SK-N-MC (cell line): ENCODE measurements around a stretch of chr1.

GRCh38 chr1:192476917-192477454 lies 98.6 kb upstream of the RGS1 start:
- RRBS = no CpG with 5 or more reads among the region's 9 CpGs

GRCh38 chr1:192579090-192579735 lies 3.6 kb downstream of the RGS1 start:
- RRBS = no CpG with 5 or more reads among the region's 6 CpGs

DNA sequence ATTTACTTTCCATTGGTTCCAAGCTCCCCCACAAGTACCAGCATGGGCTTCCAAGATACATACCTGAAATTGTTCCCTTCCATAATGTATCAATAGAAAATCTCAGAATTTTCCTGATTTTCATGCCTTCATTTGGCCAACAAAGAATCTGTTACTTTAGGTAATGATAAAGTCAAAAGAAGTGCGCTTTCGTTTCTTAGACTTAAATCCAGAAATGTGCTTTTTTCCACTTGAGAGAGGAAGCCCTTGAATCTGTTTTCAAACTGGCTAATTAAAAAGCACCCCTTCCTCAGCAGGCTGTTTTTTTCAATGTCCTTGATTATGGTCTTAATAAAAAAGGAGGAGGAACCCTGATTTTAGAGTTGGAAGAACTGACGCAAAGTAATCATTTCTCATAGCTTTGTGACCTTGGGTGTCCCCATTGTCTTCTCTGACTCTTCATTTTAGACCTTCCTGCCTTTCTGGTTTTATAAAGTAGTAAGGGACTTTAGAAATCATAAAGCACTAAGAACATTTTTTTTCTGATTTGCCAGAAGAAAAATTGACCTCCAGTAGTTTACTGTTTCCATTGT lies 3.9 kb downstream of the RGS2 start:
- RRBS = no CpG with 5 or more reads among the region's 3 CpGs

DNA sequence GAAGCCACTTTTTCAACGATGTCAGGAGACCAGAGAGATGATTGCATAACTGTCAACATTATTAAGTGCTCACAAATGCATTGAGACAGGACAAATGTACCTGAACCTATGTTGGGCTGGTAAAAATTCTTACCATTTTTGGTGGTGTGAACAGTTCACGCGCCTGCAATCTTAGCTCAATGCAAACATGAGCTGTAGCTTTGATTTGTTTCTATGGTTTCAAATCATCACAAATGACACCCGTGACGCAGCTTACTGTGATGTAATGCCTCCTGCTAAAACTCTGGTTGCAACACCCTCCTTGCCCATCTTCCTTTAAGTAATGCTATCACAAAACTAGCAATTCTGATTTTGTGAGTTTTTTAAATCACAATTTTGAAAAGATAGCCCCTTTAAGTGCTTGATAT lies 104.3 kb downstream of the UCHL5 start:
- RRBS = no CpG with 5 or more reads among the region's 5 CpGs

GRCh38 chr1:193120864-193121510 lies 844 bp upstream of the CDC73 start:
- RRBS = no CpG with 5 or more reads among the region's 14 CpGs

DNA sequence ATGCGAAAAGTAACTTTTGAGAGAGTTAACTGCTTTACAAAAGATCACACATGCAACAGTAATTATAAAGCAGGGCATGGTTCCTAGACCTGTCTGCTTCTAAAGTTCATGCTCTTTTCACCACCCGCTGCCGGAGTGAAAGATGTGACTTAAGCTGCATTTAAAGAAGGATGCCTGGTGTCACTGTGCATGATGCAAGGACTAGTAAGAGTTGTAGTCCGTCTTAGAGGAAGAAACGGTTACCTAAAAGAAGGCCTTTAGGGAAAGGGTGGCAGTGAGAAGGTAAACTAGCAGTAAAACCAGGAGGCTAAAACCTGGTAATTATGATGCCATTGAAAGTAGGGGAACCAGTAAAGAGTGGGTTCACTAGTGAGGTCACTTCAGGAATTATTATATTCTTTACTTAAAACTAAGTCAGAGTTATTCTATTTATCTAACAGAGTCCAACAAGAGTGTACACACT lies 1689.0 kb downstream of the KCNT2 start:
- RRBS = no CpG with 5 or more reads among the region's 5 CpGs

GRCh38 chr1:195721390-195722143 lies 886.7 kb downstream of the KCNT2 start:
- RRBS = 90% methylated on average over 2 of the region's 21 CpGs

DNA sequence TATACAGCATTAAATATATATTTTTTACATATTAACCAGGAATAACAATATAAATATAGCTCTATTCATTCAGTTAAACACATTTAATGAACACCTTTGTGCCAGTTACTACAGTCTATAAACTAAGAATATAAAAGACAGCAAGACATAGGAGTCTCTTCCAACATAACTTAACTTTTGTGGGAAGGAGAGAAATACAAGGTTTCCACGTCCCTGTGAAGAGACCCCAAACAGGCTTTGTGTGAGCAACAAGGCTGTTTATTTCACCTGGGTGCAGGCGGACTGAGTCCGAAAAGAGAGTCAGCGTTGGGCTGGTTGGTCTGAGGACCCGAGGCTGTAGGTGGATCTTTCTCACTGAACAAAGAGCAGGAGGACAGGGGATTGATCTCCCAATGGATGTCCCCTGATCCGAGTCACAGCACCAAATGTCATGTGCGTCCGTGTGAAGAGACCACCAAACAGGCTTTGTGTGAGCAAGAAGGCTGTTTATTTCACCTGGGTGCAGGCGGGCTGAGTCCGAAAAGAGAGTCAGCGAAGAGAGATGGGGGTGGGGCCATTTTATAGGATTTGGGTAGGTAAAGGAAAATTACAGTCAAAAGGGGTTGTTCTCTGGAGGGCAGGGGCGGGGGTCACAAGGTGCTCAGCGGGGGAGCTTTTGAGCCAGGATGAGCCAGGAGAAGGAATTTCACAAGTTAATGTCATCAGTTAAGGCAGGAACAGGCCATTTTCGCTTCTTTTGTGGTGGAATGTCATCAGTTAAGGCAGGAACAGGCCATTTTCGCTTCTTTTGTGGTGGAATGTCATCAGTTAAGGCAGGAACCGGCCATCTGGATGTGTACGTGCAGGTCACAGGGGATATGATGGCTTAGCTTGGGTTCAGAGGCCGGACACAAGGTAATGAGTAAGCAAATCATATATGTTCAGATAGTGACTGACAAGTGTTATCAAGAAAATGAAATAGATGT lies 760.2 kb downstream of the KCNT2 start:
- RRBS = no CpG with 5 or more reads among the region's 18 CpGs

- RRBS = no CpG with 5 or more reads among the region's 1 CpG
Observed at GRCh38 chr1:197638384-197638669, 137.0 kb downstream of the DENND1B start.

GRCh38 chr1:197690050-197690726 lies 85.1 kb downstream of the DENND1B start:
- RRBS = no CpG with 5 or more reads among the region's 3 CpGs

- RRBS = no CpG with 5 or more reads among the region's 5 CpGs
Observed at GRCh38 chr1:197802071-197802401, 26.8 kb upstream of the DENND1B start.

GRCh38 chr1:197917497-197918693 lies 723 bp downstream of the LHX9 start:
- RRBS = under 1% methylated on average over 10 of the region's 79 CpGs

- RRBS = no CpG with 5 or more reads among the region's 5 CpGs
Observed at GRCh38 chr1:197995518-197996097, 78.4 kb downstream of the LHX9 start.

DNA sequence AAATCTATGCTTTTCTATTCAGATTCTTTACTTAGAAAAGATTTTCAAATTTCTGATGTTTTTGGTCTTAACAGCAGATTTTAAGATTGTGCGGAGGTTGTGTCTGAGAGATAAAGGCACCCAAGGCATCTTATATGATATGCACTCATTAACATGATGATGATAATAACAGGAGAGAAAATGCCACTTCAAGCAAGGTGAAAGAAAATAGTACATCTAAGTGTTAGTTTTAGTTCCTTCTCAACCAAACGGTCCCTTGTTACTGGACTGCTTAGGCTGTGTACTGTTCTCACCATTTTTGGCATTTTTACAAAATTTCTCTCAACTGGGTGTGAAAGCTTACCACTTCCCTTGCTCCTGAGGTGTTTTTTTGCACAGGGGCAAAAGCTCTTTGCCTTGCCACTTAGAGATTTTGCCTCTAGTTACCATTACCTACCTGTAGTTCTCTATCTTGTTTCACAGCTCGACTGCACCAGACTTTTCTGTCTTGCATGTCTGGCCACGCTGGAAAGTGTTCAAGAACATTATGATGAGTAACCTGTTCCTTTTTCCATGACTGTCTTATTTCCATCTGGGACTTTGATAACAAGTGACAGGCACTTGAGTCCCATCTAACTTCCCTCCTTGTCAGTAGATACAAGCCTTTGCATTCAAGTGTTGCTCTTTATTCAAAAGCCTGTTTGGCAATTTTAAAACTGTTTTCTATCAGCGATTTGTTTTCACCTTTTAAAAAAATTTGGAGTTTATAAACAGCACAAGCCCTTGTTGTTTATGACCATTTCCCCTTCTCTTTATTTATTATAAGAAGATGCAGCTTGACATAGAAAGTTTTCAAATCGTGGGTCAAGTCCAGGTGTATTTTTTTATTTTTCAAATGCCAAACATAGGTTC lies 10.7 kb downstream of the NEK7 start:
- RRBS = no CpG with 5 or more reads among the region's 6 CpGs

DNA sequence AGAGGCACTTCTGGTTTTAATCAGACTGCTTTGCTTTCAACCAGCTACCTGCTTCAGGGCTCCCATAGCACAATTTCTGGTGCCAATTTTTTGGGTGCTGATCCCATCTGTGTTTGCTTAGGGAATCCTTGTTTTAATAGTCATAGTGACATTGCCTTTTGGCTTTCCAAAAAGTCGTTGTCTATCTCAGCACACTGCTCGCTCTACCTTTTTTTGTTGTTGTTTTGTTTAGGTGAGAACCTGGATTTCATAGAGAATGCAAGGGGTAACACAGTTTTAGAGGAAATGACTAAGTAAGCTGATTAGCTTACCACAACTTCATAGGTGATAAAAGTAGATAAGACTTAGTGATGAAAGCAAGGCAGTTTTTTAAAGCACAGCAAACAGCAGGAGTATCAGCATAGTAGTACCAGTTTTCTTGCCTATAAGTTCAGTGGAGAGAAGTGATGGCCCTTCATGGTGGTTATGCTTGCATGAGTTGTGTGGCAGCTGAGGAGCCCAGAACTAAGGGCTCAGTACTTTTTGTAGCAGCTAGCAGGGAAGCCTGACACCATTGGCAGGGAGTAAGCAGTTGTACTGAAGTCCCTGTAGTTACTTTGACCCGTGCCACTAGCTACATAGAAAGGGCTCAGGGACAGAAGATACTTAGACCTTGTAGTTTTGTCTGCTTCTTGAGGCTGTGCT lies 31.3 kb downstream of the NEK7 start:
- RRBS = no CpG with 5 or more reads among the region's 3 CpGs

GRCh38 chr1:198277825-198278252 lies 121.0 kb downstream of the NEK7 start:
- RRBS = no CpG with 5 or more reads among the region's 2 CpGs

DNA sequence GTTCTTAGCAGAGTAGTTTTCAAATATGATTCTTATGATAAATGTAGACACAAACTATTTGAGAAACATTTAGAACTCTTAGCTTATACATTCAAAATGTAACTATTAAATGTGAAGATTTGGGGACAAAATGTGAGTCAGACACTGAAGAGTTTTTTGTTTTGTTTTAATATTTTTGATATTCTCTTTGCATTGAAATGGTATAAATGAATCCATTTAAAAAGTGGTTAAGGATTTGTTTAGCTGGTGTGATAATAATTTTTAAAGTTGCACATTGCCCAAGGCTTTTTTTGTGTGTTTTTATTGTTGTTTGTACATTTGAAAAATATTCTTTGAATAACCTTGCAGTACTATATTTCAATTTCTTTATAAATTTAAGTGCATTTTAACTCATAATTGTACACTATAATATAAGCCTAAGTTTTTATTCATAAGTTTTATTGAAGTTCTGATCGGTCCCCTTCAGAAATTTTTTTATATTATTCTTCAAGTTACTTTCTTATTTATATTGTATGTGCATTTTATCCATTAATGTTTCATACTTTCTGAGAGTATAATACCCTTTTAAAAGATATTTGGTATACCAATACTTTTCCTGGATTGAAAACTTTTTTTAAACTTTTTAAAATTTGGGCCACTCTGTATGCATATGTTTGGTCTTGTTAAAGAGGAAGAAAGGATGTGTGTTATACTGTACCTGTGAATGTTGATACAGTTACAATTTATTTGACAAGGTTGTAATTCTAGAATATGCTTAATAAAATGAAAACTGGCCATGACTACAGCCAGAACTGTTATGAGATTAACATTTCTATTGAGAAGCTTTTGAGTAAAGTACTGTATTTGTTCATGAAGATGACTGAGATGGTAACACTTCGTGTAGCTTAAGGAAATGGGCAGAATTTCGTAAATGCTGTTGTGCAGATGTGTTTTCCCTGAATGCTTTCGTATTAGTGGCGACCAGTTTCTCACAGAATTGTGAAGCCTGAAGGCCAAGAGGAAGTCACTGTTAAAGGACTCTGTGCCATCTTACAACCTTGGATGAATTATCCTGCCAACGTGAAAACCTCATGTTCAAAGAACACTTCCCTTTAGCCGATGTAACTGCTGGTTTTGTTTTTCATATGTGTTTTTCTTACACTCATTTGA lies 163.6 kb downstream of the NEK7 start:
- RRBS = no CpG with 5 or more reads among the region's 7 CpGs

DNA sequence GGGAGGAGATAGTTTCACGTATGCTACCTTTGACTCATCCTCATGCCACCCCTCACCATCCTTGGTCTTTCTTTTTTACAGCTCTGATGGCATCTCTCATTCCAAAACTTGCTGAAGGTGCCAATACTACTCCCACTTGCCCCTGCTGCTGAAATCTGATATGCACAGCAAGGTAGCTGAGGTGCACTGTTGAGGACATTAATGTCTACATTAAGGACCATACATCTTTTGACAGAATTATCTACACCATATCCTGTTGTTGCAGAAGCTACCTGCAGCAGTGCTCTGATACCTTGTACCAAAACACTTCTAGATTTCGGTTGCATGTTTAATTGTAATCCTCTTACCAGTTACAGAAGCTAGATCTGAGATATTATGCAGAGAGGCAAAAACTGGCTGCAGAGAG lies 19.4 kb upstream of the PTPRC start:
- RRBS = no CpG with 5 or more reads among the region's 2 CpGs